Cardiac ventricle fibroblast (primary cell): ENCODE measurements around the genes MEPE, TIGD2 and GPRIN3.

- RAMPAGE, long total RNA, result no peak
Observed at GRCh38 chr4:87041109-87041838, 106.5 kb downstream of the AFF1 start.

DNA sequence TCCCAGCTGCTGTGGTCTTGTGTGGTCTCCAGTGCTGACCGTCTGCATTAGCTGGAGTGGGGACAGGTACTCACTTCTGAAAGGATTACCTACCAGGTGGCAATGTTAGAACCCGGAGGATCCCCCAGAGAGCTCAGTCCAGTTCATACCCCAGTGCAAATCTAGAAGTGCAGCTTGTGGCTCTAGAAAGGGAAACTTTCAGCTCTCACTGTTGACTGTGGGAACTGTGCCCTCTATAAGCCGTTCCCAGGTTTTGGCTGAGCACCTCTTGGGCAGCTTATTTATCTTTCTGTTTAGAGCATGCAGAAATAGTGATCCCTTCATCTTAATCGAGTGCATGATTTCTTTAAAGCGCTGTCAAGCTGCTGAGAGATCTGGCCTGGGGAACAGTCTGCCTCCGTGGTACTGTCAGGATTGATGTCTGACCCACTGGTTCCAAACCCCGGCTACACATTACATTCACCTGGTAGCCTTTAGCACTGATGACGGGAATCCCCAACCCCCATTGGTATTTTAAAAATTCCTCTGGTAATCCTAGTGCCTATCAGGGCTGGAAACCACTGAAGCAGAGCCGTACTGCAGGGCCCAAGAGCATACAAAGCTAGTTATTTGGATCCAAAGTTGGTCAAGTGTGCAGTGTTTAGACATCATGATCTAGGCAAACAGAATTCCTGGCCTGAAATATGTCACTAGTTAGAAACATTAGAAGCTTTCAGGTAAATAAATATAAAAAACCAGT is 103.3 kb downstream of the KLHL8 start:
- RAMPAGE, long total RNA, result no peak

GRCh38 chr4:87121664-87122151 is 98.7 kb downstream of the KLHL8 start:
- RAMPAGE, long total RNA, result no peak

DNA sequence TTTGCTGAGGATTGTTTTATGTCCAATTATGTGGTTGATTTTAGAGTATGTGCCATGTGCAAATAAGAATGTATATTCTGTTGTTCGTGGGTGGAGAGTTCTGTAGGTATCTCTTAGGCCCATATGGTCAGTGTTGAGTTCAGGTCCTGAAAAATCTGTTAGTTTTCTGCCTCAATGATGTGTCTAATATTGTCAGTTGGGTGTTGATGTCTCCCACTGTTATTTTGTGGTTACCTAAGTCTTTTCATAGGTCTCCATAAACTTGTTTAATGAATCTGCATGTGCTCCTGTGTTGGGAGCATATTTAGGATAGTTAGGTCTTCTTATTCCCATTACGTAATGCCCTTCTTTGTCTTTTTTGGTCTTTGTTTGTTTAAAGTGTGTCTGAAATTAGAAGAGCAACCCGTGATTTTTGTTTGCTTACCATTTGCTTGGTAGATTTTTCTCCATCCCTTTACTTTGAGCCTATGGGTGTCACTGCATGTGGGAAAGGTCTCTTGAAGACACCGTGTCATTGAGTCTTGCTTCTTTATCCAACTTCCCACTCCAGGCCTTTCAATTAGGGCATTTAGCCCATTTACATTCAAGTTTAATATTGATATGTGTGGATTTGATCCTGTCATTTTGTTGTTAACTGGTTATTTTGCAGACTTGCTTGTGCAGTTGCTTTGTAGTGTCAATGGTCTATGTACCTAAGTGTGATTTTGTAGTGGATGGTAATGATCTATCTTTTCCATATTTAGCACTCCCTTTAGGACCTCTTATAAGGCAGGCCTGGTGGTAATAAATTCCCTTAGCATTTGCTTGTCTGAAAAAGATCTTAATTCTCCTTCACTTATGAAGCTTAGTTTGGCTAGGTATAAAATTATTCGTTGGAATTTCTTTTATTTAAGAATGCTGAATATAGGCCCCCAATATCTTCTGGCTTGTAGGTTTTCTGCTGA is 10.2 kb upstream of the HSD17B13 start:
- RAMPAGE, long total RNA, result no peak

DNA sequence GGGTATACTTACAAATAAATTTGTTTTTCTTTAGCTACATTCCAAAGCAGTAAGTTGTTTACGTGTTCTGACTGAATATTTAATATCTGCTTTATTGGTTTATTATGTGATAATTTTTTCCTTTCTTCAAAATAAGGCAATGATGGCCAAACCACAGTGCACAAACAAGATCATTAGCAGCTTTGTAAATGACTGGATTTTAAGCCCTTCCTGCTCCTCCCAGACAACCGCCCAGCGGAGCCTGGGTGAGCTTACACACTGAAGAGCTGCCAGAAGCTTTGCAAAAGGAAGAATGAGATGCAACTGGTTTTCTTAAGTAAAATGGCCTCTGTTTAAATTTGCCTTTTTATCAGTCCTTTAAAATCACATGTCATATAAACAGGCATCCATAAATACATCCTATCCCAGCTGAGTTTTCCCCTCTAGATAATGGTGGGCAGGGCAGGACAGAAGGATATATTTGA is 52.2 kb downstream of the SPARCL1 start:
- RAMPAGE, long total RNA, result no peak

GRCh38 chr4:87832622-87833136 is at the start of gene MEPE:
TSS of gene MEPE (plus strand) at chr4:87832969.
- RAMPAGE, long total RNA, result no peak

GRCh38 chr4:87921678-87922563 is 53.6 kb upstream of the SPP1 start:
- RAMPAGE, long total RNA, result no peak

GRCh38 chr4:88017477-88018298 is 10.3 kb downstream of the PKD2 start:
- RAMPAGE, long total RNA, result no peak

- RAMPAGE, long total RNA, result no peak
Observed at GRCh38 chr4:88062755-88063134, 55.3 kb downstream of the PKD2 start.

DNA sequence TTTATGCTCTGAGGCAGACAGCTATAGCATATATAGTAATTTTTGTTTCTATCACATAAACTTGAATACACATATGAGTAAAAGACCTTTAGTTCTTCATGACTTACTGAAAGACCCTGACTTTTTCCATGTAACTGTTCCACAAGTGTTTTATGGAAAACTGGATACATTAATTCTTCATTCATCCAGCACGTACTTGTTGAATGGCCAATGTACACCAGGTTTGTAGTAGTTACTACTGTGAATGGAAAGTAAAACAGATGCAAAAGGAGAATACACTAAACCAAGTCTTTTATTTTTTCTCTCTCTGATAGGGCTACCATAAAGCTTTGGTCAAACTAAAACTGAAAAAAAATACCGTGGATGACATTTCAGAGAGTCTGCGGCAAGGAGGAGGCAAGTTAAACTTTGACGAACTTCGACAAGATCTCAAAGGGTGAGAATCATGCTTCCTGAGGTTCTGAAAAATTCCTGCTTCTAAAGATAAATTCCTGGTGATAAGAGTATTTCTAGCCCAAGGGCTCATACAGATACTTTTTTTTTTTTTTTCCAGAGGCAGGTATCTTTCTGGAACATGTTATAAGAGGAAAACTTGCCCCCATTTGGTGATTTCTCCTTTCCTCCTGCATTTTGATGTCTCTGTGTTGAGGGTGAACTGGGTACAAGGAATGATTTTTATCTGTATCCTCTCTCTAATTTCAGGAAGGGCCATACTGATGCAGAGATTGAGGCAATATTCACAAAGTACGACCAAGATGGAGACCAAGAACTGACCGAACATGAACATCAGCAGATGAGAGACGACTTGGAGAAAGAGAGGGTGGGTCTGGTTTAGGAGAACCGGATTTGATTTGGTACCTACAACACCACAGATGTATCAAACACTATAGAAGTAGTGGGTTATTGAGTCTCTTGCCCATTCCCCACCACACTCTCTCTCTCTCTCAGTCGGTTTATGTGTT is 57.9 kb downstream of the PKD2 start:
- RAMPAGE, long total RNA, result no peak

- RAMPAGE, long total RNA, result no peak
Observed at GRCh38 chr4:88319094-88319385, 34.7 kb upstream of the PPM1K start.

DNA sequence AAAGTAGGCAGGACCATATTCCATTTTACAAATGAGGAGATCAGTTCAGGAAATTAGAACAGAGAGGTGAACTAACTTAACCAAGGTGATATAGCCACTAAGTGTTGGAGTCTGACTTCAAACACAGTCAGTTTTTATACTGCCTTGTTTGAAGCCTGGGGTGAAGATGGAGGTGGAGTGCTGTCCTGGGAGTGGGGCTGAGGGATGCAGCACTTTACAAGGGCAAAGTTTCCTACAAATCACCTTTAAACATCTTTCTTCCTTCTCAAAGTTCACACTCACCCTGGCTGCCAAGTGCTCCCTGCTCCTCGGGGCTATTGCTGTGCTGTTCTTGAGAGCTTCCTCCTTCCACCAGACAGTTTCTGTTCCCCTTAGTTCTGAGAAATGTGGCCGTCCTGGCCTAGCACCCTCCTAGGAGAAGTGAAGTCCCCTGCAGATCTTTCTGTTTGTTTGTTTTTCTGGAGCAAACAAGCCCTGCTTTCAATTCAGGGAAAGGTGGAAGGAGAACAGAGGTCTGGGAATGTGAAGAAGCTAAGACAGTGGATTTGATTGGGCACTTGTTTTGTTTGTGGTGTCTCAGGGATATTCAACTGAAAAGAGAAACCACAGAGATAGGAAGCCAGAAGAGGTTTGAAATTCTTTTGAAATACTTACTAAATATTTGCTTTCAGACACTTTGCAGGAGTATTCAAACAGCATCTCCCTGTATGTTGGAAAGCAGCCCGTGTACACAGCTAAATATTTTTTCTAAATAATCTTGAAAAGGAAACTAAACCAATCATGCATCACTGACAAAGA is 36.3 kb upstream of the PPM1K start:
- RAMPAGE, long total RNA, result no peak

- RAMPAGE, long total RNA, result no peak
Observed at GRCh38 chr4:88532926-88533584, 9.5 kb upstream of the PIGY start.

DNA sequence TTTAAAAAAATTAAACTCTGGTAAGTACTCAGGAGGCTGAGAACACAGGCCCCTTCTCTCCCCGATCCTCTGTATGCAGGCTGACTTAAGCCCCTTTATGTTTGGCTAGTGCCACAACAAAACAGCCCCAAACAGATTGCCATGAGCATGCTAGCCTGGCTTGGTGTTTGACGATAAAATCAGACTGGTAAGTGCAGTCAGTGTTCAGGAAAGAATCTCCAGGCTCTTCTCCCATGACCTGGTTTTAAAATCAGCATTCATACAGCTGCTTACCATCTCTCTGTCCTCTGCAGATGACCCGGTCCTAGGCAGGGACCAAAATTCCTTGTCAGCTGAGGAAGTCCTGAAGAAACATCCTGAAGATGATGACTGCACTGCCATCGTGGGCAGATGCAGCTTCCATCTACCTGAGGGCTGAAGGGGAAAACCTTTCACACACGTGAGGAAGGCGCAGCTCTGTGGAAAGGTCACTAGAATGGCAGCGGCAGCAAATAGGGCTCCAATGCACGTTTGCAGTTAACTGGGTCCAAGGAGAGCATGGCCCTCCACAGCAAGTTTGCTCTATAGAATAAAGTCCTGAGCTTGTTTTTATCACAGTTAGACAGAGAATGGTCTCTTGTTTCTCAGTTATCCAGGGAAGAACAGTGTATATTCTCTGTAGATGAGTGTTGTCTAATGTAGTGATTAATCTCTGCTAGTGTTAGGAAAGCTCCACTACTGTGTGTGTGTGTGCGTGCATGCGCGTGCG is 30.1 kb upstream of the NAP1L5 start:
- RAMPAGE, long total RNA, result no peak

DNA sequence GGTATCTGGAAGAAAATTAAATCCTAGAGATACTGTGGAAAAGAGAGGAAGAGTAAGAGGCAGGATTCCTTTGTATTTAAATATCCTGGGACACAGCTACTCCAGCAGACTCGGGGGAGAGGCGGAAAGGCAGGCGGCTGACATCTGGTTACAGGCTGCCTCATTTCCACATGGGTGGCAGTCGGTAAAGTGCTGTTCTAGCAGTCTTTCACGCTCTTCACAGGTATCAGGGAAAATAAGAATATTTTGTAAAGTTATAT is 1.5 kb upstream of the TIGD2 start:
- RAMPAGE, long total RNA, result no peak

GRCh38 chr4:89110818-89111989 is at the start of gene TIGD2:
TSS of gene TIGD2 (plus strand) at chr4:89111533.
- RAMPAGE, long total RNA, result no peak

DNA sequence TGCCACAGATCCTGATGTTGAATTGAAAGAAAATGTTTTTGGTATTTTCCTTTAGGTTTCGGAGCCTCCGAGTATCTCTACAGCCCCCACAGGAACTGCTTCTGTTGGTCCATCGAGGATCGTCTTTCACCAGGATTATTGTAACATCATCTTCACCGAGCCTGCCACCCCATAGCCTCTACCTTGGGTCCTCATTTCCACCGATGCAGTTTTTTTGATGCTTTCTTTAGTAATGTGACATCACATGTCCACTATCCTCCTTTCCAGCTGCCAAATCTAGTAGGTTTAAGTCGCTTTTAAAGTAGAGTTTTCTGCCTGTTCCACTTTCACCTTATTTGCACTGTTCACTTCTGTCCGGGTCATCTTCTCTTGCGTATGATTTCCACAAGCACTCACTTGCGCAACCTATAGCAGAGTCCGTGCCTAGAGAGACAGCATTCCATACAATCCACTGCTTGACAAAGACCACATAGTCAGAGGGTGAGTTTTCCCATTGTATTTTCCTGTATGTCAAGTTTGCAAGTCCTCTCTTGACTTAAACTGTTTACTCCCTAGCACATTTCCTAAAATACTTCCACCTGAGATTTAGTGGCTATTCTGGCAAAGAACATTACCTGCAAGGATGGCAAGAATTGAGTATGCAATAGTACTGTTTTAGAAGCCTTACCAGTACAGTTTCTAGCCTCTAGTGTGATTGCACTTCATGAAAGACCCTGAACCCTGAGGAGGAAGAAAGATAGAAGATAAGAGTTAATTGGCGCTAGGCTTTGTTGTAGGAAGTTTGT is 871 bp downstream of the TIGD2 start:
- RAMPAGE, long total RNA, result no peak

DNA sequence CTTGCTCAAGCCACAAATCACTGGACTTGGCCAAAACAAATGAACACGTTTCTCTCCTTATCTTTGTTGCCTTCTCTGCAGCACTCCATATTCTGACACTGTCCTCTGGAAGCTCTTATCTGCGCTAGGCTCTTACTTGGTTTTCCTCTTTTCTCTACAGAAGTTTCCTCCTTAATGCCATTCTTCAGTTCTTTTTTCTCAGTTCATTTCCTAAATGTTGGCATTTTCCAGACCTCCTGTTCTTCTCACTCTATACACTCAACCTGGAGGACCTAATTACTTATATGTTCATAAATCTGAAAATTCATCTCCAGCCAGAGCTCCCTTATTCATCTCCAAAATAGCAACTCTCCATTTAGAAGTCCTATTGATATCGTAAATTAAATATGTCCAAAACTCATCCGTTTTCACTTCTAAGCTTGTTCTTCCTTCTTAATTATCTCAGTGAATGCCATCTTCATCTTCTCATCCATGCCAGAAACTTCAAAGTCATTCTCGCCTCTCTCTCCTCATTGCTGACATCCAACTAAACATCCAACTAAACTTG is 27.9 kb downstream of the GPRIN3 start:
- RAMPAGE, long total RNA, result no peak

DNA sequence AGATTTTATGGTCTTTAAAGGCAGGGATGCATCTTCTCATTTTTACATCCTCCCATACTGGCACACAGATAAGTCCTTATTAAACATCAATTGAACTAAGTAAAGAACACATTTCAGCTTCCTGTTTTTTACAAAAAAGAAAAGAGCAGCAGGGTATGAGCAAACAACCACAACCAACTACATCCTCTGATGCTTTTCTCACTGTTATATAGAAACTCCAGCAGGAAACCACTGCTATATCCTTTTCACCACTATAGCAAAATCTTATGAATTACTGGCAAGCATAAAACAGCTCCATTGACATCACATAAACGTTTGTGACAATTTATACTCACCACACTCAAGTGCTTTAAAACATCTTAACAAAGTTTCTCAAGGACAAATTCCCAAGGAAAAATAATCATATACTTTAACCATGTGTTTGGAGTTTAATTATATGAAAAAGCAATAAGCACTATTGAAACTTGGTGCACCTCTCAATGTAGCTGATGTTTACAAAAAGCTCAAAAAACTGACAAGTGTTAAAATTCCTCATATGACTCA is 13.0 kb downstream of the GPRIN3 start:
- RAMPAGE, long total RNA, result no peak

- RAMPAGE, long total RNA, result no peak
Observed at GRCh38 chr4:89307217-89308205, at the start of gene GPRIN3. TSS of gene GPRIN3 (minus strand) at chr4:89307800.